Renal cortical epithelial cell (primary cell): ENCODE data around the gene NUP214.

DNA sequence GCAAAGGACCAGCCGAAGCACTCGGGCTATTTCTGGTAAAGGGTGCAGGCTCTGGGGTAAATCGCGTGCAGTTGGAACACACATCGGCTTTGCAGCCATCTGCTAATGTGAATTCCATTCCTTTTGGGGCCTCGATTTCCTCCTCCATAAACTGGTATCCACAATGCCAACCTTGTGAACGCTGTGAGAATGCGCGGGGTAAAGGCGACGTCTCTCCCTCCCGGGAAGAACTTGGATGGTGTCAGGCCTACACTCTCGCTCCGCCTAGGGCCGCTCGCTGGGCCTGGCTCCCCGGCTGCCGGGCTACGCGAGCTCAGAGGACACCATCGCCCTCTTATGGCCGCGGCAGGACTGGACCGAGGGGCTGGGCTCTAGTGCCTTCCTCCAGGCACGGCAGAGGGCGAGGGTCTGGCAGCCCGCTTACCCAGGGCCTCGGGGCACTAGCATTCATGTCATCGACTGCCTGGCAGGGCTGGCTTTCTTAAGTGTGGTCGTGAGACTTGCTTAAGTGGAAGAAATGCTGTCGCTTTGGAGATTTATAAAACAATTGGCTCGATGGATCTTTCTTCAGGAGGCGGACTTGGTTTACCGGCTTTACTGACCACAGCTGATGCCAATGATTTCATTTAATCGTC, 1.3 kb upstream of the EXOSC2 start:
- RRBS = 54% methylated on average over 5 of the region's 35 CpGs

GRCh38 chr9:130884114-130885275, 12.1 kb downstream of the QRFP start:
- RRBS = 93% methylated on average over 8 of the region's 57 CpGs

GRCh38 chr9:130893199-130894309, 3.1 kb downstream of the QRFP start:
- RRBS = 88% methylated on average over 9 of the region's 44 CpGs

- RRBS = no CpG with 5 or more reads among the region's 42 CpGs
Observed at GRCh38 chr9:130894999-130896328, 1.1 kb downstream of the QRFP start.

DNA sequence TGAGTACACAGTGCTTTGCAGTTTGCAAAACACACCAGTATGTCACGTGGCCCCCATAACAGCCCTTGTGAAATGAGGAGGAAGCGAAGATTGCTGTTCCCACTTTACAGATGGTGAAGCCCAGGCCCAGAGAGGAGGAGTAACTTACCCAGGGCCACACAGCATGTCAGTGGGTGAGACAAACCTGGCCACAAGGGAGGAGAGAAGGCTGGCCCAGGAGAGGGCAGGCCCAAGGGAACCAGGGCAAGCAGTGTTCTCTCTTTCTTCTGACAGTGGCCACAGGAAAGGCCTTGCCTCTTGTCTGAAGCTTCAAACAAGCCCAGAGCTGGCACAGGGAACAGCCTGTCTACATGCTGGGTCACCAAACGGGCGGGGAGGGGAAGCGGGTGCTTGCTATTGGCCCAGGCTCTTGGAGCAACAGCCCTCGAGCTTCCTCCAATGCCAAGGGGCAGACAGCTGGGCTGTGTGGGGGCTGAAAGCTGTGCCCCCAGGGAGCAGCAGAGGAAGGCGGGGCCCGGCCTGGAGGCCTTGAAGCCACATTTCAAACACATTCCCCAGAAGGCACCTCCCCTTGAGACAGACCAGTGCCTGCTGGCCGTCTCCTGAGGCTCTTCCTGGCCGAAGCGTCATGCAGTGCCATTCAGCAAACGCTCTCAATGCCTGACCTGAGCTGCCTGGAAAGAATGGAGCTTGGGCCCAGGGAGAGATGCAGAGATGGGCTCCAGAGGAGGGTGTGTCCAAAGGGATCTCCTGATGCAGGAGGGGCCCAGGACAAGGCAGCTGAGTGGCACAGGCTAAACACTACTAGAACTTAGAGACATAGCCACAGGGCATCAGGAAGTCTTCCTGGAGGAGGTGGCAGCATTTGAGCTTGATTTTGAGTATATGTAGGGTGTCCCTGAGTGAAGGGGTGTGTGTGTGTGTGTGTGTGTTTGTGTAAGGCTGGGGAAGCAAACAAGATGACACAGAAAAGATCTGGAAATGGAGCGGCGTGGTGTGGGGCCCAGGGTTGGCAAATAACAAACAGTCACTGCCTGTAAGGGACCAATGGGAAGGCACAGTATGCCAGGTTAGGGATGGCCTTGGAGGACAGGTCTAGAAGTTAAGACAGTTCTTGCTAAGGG, 2.6 kb downstream of the FIBCD1 start:
- RRBS = no CpG with 5 or more reads among the region's 14 CpGs

GRCh38 chr9:131012327-131012860, 3.4 kb downstream of the LAMC3 start:
- RRBS = 75% methylated on average over 8 of the region's 21 CpGs

GRCh38 chr9:131020915-131021515, 12.0 kb downstream of the LAMC3 start:
- RRBS = no CpG with 5 or more reads among the region's 7 CpGs

- RRBS = no CpG with 5 or more reads among the region's 9 CpGs
Observed at GRCh38 chr9:131082711-131083247, 13.6 kb upstream of the AIF1L start.

GRCh38 chr9:131125081-131125747, at the start of gene NUP214:
NUP214 (plus strand) TSS chr9:131125586.
- RRBS = 1% methylated on average over 11 of the region's 49 CpGs

GRCh38 chr9:131125748-131126519, 548 bp downstream of the NUP214 start:
- RRBS = no CpG with 5 or more reads among the region's 31 CpGs

DNA sequence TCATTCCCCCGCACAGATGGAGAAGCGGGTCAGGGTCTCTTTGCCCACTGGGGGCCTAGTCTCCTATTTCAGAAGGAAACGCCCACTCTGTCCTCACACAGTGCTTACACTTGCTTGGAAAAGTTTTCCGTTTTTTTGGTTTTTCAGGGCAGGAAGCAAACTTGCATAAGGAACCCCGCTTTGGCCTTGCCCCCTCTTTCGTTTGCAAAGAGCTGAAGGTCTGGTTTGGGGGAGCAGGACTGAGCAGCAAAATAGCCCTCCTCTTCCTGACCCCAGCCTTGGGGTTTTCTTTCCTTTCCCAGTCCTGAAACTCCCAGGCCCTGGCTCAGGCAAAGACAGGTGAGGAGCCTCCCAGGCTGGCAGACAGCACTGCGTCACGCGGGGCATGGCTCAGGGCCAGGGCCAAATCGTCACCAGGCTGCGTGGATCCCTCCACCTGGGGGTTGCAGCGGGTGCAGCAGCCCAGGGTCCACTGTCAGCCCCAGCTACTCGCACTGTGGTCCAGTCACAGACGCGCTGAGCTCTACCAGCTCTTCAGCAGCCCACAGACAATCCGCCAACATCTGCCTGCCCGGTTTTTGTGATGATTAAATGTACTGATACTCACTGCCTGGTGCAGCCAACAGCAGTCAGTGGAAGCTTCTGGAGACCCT, 12.2 kb downstream of the FAM78A start:
- RRBS = no CpG with 5 or more reads among the region's 17 CpGs

DNA sequence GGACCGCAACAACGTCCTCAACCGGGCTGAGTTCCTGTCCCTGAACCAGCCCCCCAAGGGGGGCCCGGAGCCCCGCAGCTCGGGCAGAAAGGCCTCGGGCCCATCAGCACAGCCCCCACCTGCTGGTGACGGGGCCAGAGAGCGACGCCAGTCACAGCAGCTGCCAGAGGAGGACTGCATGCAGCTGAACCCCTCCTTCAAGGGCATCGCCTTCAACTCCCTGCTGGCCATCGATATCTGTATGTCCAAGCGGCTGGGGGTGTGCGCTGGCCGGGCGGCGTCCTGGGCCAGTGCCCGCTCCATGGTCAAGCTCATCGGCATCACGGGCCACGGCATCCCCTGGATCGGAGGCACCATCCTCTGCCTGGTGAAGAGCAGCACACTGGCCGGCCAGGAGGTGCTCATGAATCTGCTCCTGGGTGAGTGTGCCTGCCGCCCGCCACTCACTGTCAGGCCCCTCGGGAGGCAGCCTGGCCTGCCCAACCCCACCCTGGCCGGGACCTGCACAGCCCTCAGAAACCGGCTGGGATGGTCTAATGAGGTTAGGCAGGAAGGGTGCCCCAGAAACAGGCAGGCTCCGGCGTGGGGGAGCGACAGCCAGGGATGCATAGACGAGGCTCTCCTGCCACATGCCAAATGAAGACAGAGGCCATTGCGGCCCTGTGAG, 640 bp downstream of the PLPP7 start:
- RRBS = 26% methylated on average over 4 of the region's 33 CpGs

GRCh38 chr9:131358444-131358943, 35.4 kb upstream of the PRRC2B start:
- RRBS = no CpG with 5 or more reads among the region's 13 CpGs

DNA sequence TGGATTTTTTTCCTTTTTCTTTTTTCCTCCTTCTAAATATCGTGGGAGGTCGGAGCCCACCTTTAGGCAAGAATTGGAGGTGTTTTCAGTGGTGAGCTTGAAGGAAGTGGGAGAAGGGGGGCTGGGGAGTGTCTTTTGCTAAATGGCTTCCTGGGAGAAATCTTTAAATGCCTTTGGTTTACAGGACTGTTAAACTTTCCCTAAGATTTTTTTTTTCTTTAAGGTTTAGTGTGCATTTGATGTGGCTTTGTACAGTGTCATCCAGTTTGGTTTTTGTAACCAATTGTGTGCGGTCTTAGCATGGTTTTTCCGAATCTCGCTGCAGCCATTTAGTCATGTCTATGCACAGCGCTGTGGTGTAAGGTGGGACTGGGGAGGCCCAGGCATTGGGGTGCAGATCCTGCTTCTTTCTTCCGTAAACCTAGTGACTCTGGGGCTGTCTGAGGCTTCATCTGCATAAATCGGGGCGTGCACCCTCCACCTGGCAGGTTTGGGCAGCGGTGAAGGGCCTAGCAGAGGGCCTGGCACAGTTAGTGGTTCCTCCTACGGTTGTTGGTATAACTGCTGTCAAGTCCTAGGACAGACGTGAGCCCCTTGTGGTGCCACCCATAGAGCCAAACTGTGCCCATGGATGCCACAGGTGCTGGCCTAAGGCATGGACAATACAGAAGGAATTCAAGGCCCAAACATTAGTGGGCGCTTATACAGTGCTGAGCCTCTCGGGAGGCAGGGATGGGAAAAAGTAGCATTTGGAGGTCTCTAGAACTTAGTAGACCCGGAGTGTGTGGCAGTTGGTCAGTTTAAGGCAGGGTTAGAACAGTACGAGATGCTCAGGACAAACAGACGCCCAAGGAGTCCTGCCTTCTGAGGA, 1.4 kb downstream of the PRRC2B start:
- RRBS = no CpG with 5 or more reads among the region's 17 CpGs

GRCh38 chr9:131402582-131403250, 8.8 kb downstream of the PRRC2B start:
- RRBS = no CpG with 5 or more reads among the region's 12 CpGs

DNA sequence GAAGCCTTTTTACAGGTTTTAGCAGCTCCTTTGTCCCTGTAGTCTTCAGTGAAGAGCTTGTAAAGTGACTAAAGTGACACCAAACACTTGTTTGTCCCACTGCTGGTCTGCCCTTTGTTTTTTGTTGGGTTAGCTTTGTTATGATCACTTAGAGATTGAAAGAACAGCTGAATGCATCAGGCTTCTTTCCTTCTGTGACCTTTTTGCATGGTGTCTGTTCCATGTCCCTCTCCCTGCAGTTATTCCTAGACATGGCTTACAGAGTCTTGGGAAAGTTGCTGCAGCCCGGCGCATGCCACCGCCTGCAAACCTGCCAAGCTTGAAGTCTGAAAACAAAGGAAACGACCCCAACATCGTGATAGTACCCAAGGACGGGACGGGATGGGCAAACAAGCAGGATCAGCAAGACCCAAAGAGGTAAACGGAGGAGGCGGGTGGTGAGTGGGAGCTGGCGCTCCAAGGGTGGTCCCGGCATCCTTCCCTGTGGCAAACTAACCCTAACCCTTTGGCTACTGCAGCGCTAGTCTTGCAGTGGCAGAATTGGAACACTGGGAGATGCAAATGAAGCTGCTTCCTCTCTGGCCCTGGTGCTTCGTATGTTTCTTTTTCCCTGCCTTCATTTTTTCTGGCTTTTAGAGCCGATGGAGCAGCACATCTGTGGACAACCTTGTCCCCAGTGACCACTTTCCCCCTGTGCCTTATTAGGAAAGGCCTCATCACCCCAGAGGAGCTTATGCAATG, 38.7 kb downstream of the PRRC2B start:
- RRBS = no CpG with 5 or more reads among the region's 14 CpGs

- RRBS = 0% methylated on average over 3 of the region's 32 CpGs
Observed at GRCh38 chr9:131530407-131530898, 610 bp downstream of the UCK1 start.

DNA sequence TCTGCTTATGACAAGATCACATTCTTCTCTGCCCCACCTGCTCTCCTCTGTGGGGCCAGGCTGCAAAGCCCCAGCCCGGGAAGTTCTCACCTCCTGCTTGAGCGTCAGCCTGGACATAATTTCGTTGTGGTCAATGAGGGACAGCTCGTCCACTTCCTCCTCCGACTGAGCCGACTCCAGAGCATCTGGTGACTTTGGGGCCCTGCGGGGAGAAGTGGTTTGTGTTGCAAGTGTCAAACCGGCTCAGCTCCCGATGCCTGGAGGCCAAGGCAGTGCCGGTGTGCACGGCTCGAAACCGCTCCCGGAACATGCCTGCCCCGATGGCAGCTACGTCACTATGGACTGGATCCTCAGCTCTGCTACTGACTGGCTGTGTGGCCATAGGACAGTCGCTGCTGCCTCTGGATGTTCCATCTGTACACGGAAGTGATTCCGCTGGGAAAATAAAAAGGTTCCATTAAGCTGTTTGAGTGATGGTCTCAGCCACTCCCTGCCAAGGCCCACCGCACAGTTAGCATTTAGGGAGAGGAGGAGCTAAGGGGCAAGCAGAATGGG, 52.9 kb downstream of the PRRT1B start:
- RRBS = no CpG with 5 or more reads among the region's 20 CpGs

GRCh38 chr9:131642178-131643112, 97.1 kb downstream of the PRRT1B start:
- RRBS = 95% methylated on average over 4 of the region's 19 CpGs

DNA sequence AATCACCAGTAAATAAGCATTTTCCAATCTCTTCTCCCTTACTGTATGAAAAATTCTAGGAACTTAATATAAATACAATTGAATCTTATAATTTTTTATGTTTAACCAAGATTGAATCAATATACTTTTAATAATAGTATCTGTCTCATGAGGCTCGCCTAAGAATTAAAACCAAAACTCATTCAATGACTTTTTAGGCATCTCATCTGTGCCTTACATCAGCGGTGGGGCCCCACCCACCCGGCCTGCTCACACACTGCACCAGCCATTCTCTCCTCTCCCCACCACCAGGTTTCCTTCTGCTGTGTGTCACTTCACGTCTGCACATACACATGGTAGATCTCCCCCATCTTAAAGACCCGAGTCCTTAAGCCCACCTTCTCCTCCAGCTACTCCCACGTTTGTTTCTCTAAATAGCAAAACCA, 78.0 kb downstream of the RAPGEF1 start:
- RRBS = no CpG with 5 or more reads among the region's 6 CpGs